Cardiac ventricle fibroblast (primary cell): Measurements from ENCODE around the genes TMEM185A, PASD1 and PNCK.

GRCh38 chrX:147932237-147932743 lies 20.6 kb downstream of the FMR1 start:
- RAMPAGE, long total RNA: no peak

GRCh38 chrX:147940467-147940782 lies 28.7 kb downstream of the FMR1 start:
- RAMPAGE, long total RNA: no peak

- RAMPAGE, long total RNA: no peak
Observed at GRCh38 chrX:148051949-148052466, 70.9 kb downstream of the FMR1NB start.

DNA sequence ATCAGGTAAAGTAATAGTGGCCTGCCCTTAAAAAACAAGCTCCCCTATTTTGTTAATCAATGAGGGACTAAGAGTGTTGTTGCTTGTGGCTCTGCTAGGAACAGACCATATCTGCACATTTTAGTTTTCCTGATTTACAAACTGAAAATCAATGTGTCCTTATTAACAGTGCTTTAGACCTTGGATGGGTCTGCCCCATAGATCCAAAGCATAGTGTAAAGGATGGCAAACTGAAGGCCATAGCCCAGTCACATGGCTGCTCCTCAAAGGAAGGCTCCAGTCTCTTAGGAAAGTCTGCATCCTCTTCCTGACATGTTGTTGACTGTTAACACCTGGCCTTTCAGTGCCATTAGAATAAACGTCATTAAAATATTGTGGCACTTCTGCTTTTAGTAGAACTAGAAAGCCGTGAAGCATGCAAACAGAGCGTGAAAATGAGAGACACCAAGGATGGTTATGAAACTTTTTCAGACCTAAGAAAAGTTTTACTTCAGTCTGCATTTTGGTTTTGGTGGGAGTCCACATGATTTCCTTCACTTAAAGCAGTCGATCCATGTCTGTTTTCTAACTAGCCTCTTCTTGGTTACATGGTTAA lies 41.2 kb upstream of the AFF2 start:
- RAMPAGE, long total RNA: no peak

- RAMPAGE, long total RNA: no peak
Observed at GRCh38 chrX:149493522-149493968, 11.6 kb downstream of the IDS start.

DNA sequence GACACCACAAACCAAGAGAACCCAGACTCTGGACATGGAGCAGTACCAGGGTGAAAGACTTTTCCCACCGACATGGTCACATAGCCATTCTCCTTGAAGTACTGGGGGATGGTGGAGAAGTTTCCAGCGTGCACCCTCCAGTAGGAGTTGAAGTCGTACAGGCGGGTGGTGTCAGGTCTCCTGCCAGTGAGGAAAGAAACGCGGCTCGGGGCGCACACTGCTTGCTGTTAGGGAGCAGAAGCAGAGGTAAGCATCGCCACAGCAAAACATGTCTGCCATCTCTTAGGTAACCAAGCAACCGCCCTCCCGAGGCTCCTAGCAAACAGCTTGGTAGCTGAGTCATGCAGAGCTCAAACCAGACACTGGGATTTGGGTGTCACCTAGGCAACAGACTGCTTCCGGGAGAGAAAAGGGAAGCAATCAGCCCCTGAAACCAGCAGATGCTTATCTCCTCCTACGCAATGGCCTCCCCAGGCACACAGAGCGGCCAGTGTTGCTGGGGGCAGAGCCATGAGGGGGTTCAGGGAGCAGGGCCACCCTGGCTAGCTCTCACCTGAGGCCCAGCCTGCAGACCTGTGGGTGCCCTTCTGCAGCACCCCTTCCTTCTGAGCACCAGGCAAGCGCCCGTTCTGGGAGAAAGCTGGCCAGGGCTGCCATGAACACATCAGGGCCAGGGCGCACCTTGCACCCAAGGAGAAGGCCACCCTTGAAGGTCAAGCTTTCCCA lies 1.7 kb downstream of the IDS start:
- RAMPAGE, long total RNA: no peak

GRCh38 chrX:149631519-149632310 lies at the start of gene TMEM185A:
Gene TMEM185A (minus strand): TSS chrX:149631792.
- RAMPAGE, long total RNA: no peak

GRCh38 chrX:150084956-150085238 lies 146.6 kb upstream of the EOLA2 start:
- RAMPAGE, long total RNA: no peak

- RAMPAGE, long total RNA: no peak
Observed at GRCh38 chrX:150298203-150298965, 64.7 kb upstream of the MAMLD1 start.

DNA sequence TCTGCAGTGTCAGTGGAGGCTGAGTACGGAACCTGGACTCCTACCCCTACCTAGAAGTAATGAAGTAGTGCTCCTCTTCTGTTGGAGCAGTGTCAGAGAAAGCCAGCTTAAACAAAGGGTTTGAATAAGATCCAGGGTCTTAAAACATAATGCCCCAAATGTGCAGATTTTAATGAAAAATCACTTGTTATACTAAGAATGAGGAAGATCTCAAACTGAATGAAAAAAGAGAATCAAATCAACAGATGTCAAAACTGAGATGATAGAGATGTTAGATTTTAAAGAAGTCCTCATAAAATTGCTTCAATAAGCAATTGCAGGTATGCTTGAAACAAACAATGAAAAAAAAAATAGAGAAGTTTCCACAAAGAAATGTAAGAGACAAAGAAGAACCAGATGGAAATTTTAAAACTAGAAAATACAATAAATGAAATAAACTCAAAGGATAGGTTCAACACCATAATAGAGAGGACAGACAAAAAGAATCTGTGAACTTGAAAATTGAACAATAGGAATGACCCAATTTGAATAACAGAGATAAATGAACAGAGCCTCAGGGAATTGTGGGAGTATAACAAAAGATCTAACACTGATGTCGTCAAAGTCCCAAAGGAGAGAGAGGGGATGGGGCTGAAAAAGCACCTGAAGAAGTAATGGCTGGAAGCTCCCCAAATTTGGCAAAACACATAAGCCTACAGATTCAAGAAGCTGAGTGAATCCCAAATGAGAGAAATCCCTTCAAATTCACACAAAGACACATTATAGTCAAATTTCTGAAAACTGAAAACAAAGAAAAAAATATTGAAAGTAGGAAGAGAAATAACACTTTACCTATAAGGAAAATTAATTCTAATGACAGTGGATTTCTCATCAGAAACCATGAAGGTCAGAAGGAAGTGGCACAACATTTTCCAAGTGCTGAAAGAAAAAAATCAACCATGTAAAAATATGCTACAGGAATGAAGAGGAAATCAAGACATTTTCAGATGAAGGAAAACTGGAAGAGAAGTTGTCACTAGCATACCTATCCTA lies 11.8 kb downstream of the MTMR1 start:
- RAMPAGE, long total RNA: no peak

DNA sequence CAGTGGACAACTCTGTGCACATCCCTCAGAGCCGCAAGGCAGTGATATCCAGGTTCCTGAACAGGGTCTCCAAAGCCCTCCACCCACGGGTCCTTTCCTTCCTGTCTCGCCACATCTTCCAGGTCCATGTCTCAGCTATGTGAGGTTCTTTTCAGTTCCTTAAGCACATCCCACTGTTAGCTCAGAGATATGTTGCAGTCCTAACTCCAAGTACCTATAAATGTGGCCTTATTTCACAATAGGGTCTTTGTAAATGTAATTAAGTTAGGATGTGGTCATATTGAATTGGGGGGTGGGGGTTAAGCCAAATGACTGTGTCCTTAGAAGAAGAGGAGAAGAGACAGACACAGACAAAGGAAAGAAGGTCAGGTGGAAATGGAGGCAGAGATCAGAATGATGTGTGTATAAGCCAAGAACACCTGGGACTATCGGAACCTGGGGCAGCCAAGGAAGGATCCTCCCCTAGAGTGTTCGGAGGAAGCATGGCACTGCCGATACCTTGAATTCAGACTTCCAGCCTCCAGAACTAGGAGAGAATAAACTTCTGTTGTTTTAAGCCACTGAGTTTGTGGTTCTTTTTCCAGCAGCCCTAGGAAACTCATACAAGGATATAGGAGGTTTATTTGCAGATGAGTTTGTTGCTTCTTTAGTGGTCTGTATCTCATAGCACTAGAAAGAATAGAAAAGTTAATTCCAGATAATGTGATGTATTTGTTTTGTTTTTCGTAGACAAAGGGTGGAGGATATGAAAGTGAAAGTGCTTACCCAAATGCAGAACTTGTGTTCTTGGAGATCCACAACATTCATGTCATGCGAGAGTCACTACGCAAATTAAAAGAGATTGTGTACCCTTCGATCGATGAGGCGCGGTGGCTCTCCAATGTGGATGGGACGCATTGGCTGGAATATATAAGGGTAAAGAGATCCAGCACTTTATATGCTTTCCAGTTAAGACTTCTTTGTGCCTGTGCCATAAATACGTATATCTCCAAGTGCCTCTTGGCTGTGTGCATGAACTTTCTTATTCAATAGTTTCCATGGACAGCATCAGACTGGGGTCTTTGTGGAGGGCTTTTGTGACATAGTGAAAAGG lies 43.0 kb downstream of the MTMR1 start:
- RAMPAGE, long total RNA: no peak

GRCh38 chrX:151538453-151538652 lies 25.1 kb upstream of the PASD1 start:
- RAMPAGE, long total RNA: no peak

- RAMPAGE, long total RNA: no peak
Observed at GRCh38 chrX:151563331-151563945, at the start of gene PASD1. Gene PASD1 (plus strand): TSS chrX:151563675.

DNA sequence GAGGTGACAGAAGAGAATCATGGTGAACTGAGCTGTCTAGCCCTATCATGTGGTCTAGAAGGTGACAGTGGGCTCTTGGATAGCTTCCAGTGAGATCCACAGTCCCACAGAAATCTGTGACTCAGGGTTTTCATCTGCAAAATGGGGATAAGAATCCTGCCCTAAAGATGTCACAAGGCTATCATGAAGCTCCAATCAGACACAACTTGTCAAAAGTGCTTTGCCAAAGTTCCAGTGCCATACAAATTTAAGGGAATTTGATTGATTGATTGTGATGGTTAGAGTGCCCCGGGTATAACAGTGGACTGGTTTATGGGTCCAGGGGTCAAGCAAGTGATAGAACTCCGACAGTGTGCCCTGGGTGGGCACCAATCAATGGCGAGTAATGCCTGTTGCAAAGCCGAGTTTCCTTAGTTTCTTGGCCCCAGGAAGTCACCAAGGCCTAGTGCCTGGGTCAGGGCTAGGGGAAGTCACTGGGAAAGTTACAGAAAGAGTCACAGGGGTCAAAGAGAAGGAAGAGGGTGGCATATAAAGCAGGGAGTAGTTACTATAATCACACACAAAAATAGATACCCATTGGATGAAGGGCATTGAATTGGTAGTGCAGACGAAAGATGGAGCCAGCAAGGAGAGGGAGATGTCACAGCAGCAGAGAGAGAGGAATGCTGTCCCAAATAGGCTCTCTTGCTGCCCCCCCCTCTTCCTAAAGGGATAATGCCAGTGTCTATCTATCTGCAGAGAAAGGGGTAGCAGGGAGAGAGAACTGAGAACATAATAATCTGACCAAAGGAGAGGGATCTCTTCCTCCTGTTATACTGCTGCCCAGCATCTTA lies 20.9 kb downstream of the GABRE start:
- RAMPAGE, long total RNA: no peak

DNA sequence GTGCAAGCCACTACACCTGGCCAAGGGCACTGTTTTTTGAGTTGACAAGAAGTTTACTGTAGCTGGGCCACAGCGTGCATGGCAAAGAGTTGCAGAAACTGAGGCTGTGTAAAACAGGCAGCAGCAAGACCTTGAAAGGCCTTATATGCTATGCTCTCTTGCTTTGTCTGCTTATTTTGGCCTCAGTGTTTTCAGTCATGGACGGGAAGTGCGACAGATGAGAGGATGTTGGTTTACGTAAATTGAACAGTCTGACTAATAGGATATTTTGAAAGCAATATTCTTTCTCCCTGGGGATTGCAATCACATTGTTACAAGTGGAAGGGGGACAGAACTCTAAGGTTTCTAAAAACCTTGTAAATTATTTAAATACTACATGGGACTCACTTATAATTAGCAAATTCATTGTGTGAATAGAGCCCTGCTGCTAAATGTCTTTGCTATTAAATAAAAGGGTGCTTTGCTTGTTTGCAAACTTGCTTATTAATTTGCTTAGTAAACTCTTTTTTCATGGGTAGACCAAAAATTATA lies 32.3 kb upstream of the MAGEA10 start:
- RAMPAGE, long total RNA: no peak

DNA sequence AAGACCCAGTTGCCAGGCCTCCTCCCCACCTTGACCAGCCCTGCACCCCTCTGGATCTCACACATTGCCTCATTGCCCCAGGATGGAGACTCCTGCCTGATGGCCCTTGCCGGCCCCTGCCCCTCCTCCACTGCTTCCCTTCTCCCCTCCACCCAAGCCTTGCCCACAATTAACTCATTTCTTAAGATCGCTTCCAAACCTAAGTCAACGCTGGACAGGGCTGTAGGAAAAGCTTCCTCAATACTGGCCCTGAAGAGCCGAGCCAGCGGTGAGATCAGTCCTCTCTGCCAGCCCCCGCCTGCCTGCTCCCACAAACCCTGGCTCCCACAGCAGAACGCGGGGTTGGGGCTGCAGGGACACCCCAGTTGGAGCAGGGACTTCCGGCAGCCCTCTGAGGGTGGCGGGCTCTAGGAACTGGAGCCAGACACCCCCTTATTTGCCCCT lies 7.5 kb upstream of the HAUS7 start:
- RAMPAGE, long total RNA: no peak

- RAMPAGE, long total RNA: no peak
Observed at GRCh38 chrX:153487995-153489169, 6.4 kb upstream of the BGN start.

GRCh38 chrX:153673693-153674081 lies at the start of gene PNCK:
Gene PNCK (minus strand): TSS chrX:153673813.
- RAMPAGE, long total RNA: no peak

- RAMPAGE, long total RNA: no peak
Observed at GRCh38 chrX:153699111-153699759, 11.5 kb downstream of the SLC6A8 start.

DNA sequence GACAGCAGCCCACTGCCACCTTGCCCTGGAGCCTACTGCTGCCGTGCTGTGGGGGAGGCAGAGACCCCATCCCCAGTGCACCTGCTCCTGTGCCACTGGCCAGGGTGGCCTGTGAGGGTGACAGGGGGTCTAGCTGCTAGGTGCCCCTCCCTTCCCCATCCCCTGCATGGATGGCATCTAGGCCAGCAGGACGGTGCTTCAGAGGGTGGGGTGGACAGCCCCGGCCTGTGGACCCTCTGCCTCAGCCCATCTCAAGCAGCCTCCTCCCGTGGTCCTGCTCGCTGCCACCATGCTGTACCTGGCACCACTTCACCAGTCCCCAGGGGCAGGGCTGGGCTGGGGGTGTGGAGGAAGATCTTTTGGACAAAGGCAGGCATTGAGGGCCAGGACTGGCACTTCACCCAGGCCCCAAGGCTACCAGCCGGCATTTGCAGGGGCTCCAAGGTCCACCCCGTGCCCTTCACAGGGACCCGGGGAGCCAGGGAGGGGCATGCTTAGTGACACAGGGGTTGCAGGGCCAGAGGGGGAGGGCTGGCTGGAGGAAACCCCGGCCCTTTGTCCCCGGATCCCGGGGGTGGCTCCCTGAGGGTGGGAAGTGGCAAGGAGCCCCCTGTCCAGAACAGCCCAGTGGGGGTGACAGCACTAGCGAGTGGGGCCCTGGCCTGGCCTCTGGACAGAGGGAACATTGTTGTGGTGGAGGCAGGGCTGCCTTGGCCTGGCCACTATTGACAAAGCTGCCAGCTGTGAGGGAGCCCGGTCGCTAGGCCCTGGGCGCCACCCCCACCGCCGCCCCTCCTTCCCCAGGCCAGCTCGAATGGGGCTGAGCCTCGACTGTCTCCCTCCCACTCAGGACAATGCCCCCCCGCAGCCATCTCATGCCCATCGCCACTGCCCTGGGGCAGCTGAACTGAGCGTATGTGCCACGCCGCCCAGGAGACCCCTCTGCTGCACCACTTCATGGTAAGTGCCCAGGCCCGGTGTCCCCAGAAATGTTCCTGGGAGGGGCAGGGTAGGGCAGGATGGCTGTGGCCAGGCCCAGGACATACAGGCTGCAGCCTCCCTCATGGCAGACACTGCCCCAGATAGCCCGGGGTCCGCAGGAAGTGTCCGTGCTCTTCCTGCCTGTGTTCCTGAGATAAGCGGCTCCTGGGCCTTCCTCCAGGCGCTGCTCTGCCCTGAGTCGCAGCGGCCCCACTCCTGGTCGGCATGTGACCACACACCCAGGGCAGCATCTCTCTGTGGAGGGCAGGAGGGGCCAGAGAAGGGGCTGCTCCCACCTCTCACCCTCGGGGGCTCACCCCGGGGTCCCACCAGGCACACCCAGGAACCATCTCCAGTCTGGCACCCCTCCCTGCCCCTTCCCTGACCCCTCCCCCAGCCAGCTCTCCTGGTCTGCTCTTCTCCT lies 1.1 kb downstream of the PLXNB3 start:
- RAMPAGE, long total RNA: no peak